Bronchus (tissue), 1 donor: ENCODE data around the genes BSX, OR10G8 and OR8B12.

DNA sequence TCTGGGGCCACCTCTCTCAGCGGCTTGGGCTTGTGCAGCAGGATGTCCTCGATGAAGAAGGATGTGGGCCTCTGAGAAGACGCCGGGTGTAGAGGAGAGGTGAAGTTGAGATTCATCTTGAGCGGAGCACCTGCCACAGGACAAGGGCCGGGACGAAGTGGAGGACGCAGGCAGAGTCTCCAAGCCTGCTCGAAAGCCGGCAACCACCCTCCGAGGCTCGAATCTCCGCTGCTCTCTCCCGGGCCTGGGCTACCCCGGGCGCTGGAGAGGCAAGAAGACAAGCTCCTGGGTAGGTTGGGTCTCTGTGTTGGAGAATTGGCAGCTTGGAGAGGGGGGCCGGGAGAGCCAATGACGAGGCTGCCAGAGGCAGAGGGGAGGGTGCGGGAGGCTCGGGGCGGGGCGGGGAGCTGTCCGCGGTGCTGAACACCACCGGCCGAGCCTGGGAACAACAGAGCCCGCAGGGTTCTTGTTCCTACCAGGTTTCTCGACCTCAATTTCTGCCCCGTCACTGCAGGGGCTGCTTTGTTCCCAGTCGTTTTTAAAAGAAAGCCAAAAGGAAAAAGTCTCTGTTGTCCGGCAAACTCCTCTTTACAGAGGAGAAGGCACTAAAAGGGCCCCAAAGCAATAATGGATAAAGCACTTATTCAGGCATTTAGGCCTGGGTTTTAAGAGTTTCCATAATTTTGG, at the start of gene BSX:
Gene BSX, minus strand, starts transcription at position 279 of the 687 bp plus-strand sequence.
- PRO-cap: no peak

GRCh38 chr11:123054131-123054878, 7.6 kb downstream of the HSPA8 start:
- PRO-cap: no peak

DNA sequence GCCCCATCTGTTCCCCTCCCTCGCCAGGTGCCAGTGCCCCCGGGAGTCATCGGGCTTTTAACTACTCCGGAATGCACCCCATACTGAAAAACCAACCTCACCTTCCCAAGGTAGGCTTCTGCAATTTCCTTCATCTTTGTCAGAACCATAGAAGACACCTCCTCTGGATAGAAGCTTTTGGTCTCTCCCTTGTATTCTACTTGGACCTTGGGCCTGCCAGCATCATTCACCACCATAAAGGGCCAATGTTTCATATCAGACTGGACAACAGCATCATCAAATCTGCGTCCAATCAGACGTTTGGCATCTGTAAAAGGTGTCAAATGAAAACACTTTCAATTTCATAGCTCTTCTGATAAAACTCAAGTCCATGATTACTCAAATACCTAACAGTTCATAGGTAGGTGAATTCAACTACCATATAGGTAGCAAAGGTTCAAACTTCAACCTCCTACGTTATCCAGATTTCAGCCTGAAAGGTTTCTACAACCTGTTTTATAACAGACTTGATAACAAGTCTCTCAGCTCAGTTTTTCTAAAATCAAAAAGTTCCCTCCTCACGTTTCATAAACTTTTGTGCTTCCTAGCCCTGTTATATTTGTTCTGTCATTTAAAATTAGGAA, 1.3 kb downstream of the HSPA8 start:
- PRO-cap: no peak

GRCh38 chr11:123146756-123147226, 48.3 kb downstream of the CLMP start:
- PRO-cap: no peak

DNA sequence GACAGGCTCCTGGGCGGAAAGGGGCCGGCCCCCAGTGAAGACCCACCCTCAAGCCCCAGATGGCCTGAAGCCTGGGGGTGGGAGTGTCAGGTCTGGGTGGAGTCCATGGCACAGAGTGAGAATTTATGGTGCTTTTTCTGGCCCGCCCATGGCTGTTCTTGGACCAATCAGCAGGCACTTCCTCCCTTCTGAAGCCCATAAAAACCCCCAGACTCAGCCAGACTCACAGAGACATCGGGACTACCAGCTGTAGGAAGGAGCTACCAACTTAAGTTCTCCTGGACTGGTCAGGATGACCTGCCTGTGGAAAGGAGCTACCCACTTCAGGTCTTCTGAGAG, 104.0 kb upstream of the CLMP start:
- PRO-cap: no peak

DNA sequence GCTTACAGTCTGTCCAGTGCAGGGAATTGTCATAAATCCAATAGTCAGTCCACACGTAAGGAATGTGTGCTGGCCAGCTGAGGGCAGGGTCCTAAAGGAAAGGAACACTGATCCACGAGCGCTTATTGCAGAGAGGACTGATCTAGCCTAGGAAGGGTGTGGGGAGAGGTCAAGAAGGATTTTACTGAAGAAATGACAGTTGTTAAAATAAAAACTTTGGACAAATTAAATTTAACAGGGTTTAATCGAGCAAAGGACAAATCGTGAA, 109.9 kb upstream of the GRAMD1B start:
- PRO-cap: no peak

GRCh38 chr11:124026495-124026892, at the start of gene OR10G8:
TSS of gene OR10G8 (plus strand) at chr11:124026798.
- PRO-cap: no peak

DNA sequence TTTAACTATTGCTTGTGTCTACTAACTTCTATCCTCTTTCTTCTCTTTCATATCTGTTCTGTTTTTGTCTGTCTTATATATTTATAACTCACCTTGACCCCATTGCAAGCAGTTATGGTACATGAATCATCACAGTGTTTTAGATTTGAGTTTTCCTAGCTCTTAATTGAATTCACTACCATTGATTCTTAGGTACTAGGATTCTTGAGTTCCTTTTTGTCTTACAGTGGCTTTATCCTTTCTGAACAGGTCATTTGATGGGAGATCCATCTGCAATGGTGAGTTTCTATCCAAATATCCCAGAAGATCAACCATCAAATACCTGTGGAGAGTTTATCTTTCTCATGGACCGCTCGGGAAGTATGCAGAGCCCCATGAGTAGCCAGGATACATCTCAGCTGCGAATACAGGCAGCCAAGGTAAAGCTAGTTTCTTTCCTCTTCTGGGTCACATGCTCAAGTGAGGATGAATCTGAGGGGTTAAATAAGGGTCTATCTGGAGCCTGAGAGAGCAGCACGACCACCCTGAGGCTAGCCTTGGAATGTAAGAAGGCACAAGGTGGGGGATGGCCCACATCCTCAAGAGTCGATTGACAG, 7.6 kb downstream of the VWA5A start:
- PRO-cap: no peak

DNA sequence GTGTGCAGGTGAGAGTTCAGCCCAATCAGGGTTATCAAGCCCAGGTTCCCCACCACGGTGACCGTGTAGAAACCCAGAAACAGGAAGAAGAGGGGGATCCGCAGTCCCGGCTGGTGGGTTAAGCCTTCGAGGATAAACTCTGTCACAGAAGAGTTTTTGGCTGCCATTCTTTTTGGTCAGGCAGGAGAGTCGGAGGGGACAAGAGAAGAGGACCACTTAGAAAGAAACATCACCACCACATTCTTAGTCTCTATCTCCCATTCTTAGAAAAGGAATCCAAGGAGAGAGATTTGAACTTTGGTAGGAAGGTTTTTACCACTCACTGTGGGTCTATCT, at the start of gene OR8B12:
Gene OR8B12, minus strand, starts transcription at position 167 of the 336 bp plus-strand sequence.
- PRO-cap: no peak

DNA sequence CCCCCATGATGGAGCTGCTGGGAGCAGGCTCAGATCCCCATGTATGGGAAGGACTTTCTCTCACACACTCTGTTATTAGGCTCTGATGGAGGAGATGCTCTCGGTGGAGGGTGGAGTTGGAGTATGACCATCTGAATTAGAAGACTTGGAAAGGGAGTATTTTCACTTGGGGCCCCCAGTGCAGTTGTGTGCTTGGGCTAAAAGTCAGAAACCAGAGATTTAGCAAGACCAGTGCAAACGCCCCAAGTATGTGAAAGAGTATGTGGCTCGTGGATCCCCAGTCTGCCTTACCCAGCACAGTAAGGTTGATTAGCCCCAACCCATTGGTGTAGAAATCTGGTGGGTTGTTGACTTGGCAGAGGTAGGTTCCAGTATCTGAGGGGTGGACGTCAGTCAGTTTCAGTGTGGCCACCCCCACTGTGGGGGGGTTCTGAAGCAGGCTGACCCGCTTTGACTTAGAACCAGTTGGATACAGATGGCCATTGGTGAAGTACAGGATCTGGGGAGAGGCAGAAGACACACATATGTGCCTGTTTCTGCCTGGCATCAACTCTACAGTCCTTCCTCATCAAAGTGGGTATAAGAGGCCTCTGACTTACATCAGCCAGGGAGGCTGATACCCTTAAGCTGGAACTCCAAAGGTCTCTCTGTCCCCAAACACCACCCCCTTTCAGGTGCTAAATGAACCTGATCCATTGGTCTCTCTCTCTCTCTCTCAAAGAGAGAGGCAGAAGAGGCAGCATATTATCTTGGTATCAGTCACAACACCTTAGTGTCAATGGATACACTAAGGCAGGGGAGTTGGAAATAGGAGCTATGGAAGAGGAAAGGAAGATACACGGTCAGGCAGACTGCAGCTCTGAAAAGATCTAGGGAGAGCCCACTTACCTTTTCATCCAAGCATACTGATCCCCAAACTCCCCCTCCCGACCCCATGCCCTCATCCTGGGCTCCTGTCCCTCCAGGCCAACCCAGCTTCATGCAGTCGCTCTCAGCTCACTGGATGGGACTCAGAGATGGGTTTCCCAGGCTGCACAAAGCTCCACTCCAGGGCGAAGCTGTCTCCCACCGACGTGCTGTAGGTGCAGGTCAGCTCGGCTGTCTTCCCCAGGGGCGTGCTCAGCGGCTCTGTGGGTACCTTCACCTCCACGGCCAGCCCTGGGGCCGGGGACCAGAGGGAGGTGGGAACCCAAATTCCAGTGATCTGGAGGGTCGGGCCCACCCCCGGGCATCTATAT, 1.2 kb downstream of the VSIG2 start:
- PRO-cap: no peak

DNA sequence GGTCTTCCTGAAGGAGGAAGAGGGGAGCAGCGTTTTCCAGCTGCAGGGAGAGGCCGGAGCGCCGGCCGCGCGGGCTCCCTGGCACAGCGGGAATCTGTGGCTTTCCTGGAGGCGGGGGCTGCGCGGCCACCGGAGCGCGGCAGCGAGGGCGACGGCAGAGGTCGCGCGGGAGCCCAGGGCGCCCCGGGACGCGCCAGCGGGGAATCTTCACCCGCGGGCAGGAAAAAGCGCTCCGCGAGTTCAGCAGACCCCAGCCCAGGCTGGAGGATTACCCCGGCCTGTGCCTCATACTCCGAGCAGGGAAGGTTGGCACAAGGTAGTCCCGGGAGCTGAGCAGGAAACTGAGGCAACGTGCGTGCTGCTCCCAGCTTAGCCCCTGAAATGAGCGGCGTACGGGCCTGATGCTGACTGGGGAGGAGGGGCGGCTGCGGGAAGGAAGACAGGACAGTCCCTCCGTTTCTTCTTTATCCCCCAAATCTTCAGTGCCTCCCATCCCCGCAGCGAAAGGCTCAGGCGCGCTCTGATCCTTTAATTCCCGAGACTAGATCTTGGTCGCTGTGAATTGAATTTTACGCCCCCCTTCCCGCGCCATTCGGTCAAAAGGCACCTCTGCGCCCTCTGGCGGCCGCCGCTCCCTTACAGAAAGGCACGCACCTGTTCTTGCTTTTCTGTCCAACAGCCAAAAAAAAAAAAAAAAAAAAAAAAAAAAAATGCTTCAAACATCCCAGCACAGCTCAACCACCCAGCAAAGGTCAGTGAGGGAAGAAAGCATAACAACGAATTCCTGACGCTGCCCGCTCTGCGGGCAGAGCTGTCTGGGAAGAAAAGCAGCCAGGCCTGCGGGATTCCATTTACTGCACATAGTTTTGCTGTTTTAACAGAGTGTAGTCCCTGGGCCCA, 873 bp upstream of the ESAM start:
- PRO-cap: unidirectional peak, minus-strand start at position 69 of the sequence; bidirectional peak, plus-strand start at position 748 of the sequence, minus-strand start at position 543 of the sequence

DNA sequence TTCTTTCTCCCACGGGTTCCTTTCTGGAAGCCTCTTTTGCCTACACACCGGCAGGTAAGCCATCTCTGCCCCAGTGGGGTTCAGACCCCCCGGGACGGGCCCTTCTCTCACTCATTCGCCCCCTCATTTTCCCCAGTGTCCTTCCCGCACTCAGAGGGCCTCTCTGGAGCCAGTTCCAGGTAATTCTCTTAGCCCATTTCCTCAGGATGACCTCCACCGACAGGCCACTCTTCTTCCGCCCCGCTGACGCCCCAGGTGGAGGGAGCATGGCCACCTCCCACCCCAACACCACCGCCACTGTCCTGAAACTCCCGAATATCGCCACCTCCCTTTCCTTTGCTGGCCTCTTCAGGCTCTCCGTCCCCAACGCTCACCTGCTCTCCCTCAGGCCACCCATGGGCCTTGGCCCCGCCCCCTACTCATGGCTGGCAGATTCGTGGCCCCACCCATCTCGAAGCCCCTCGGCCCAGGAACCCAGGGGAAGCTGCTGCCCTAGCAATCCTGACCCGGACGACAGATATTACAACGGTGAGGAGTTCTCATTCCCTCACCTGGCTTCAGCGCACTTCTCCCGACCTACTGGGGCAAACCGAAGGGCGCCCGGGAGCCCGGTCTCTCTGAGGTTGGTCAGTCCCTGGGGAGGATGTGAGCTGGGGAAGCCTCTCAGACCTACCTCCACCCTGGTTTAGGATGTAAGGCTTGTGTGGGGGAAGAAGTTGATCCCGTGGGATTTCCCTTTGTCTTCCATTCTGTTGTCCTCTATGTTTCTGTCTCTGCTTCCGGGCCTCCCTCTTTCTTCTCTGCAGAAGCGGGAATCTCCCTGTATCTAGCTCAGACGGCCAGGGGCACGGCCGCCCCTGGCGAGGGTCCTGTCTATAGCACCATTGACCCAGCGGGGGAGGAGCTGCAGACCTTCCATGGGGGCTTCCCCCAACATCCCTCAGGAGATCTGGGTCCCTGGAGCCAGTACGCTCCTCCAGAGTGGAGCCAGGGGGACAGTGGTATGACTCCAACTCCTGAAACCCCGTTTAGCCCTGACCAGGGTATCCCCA, 12.2 kb downstream of the ROBO3 start:
- PRO-cap: no peak

DNA sequence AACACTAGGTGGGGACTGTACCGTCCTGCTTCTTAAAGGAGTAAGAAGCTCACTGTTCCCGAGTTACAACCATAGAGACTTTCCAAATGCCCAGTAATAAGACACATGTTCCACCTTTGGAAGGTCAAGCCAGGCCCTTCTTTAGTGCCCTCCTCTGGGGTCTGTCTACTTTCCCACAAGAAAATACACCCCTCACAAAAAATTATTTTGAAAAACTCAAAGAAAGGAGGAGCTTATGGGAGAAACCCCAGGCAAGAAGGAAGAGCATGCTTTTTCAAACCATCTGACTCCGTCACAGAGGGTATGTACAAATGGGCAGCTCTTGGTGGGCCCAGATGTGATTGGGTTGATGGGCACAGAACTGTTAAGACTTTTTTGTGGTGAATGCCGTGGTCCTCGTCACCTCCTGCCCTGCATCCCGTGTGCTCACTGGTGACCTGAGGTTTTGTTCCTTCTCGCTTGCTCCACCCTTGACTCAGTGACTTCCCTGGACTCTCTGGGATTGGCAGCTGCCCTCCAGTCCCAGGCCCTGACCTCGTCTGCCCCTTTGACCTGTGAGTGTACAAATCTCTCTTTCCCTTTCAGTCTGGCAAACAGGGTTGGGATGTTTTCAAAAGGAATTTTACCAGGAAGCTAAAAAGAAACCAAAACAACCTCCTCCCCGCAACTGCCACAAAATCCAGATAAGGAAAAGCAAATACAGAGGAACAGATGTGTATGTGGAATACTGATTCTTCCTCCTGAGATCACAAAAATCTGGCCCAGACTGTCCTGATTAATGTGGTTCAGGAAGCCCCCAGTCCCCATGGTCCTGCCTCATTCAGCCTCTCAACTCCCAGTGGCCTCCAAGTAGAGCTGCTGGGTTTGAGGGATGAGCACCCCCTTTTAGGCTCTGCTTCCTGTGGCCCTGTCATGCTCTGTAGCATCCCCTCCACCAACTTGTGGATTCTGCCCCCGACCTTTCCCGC, 15.4 kb downstream of the ROBO4 start:
- PRO-cap: no peak

DNA sequence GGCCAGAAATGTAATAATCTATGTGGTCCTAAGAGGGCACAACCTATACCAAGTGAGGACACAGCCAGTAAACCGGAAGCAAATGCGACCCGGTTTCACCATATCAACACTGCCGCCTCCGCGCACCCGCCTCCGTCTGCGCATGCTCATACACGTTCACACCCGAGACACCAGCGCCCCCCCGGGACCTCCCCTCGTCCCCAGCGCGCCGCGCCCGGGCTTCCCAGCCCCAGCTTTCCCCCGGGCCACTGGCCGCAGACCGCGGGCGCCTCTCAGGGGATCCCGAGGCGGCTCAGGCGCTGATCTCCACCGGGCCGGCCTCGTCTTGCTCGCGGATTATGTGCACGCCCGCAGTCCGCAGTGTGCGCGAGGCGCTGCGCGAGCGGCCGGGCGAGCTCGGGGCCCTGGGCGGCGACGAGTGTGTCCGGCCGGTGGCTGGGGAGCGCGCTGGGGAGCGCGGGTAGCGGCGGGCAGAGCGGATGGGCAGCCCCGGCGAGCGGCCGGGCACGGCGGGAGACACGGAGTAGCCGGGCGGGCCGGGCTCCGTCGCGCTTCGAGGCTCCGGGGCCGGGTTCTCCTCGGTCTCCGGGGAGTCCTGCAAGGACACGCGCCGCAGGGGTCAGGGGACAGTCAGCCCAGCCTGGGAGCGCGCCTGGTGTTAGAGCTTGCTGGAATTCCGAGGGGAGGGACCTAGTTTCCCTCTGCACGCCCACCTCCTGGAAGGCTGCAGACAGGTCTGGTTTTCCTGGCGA, 14.8 kb downstream of the HEPACAM start:
- PRO-cap: no peak

GRCh38 chr11:125082859-125083576, 19.9 kb downstream of the SLC37A2 start:
- PRO-cap: no peak

GRCh38 chr11:125167141-125168131, 2.9 kb downstream of the PKNOX2 start:
- PRO-cap: unidirectional peak, minus-strand start at chr11:125167405

DNA sequence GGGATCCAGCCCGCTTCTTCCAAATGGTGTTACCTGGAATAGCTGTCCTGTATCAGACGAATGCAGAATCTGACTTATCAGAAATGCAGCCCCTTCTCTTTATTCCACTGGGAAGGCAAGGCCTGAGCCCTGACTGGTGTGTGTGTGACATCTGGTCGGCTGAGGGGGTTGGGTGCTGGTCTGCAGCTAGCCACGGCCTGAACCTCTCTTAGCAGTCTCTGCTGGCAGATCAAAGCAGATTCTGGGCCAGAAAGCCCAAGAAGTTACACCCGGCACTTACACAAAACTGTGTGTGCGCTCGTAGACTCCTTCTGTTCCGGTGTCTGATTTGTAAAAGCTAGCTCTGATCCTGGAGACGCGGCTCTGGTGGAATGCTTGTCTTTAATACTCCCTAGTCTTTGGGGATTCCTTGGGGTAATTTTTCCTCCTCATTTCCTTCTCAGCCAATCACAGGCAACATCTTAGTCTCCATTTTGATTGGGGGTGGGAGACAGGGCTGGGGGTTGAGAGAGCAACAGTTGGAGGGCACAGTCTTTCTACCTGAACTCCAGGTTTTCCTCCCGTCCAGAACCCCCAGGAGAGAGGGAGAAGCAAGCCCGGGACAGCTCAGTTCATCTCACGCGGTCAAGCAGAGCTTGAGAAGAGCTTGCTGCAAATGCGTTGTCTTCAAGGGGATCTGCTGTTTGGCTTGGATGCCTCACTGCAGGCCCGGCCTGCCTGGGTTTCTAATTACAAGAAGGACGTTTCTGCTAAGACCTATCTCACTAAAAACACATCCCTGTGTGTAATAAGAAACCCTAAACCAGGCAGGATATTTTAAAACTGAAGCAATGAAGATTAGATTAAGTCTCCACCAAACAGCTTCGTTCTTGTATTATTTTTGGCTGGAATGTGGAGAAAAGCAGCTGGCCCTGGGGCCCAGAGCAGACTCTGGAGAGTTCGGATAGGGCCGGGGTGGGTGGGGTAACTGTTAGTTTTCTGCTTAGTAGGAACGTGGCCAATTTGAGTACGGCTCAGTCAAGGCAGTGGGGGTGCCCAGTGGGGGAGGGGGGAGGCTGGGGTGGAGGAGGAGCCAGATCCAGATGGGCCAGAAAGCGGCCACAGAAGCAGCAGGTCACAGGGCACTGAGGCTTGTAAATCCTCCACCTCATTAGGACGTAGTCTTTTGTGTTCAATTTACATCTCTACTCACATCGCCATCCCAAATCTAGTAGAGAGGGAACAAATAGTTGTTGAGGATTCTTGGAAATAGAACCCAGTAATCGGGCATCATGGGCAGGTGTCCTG, 5.8 kb downstream of the PKNOX2 start:
- PRO-cap: no peak

DNA sequence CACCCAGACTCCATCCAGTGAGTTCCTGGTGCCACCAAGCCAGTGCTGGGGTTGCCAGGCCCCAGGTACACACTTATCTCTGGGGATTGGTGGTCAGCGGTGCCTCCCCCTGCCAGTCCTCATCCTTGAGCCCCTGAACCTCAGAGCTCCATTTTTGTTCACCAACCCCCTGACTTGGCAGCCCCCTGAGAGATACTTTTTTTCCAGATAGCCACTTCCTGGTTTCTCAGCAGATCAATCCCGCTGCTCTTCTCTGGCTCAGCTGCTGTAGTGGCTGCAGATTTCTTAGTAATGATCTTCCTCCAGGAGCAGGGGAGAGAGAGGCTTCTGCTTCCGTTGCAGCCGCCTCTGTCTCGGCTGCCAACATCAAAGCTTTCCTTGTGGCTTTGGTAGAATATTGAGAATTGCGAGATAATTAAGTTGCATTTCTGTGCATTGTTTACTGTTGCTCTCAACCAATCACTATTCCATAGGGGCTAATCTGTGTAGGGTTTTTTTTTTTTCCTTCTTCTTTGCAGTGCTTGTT, 92.0 kb downstream of the PKNOX2 start:
- PRO-cap: no peak

GRCh38 chr11:125338335-125339554, 157.3 kb downstream of the FEZ1 start:
- PRO-cap: no peak

- PRO-cap: no peak
Observed at GRCh38 chr11:125385312-125385733, 110.7 kb downstream of the FEZ1 start.